Smooth muscle cell (in vitro differentiated cells): ENCODE results near the genes TK1 and DNAH17.

- RAMPAGE, long total RNA = start-site peak on the minus strand at chr17:78187042-78187056, 140 and 93 reads in 2 replicates
These were observed at the start of gene TK1 for GRCh38 chr17:78186639-78187726. TK1 (minus strand) TSS chr17:78187052.

GRCh38 chr17:78256350-78257221, 25.2 kb downstream of the TMEM235 start:
- RAMPAGE, long total RNA = no peak

DNA sequence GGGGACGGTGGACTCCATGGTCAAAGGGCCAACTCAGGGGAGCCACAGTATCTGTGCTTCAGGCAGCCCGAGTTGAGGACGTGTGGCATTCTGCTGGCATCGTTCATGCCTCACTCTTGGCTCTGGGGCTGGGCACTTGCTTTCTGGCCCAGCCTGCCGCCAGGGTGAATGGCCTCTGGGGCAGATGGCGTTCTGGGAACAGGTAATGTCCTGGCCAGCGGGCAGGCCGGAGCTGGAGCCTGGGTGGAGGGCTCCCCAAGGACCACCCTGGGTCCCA, 60.5 kb downstream of the TMEM235 start:
- RAMPAGE, long total RNA = no peak

- RAMPAGE, long total RNA = no peak
These were observed 3.2 kb downstream of the PGS1 start for GRCh38 chr17:78381289-78382431.

DNA sequence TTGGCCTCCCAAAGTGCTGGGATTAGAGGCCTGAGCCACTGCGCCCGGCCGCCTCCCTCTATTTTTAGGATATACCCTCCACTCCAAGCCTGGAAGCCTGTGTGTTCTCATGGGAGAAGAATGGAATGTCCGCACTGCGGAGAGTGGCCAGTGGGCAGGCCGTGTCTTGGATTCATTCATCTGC, 19.1 kb downstream of the PGS1 start:
- RAMPAGE, long total RNA = no peak

- RAMPAGE, long total RNA = no peak
These were observed 30.2 kb downstream of the PGS1 start for GRCh38 chr17:78408604-78409113.

DNA sequence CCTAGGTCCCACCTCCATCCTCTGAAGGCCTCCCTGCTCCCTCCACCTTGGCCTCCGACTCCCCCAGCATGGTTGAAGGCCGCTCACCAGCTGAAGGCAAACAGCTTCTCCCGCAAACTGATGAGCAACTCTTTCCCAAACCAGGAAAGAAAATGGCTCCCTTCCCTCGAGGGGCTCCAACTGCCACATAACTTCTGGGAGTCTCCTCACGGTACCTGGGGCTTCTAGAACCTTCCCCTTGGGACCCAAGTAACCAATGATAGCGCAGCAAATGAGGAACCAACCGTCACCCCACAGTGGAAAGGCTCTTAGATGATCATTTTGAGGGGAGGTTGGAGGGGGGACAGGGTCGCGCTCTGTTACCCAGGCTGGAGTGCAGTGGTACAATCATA, at the start of gene DNAH17:
Gene DNAH17 (minus strand): TSS at position 189 of the 392 bp plus-strand sequence.
- RAMPAGE, long total RNA = no peak

DNA sequence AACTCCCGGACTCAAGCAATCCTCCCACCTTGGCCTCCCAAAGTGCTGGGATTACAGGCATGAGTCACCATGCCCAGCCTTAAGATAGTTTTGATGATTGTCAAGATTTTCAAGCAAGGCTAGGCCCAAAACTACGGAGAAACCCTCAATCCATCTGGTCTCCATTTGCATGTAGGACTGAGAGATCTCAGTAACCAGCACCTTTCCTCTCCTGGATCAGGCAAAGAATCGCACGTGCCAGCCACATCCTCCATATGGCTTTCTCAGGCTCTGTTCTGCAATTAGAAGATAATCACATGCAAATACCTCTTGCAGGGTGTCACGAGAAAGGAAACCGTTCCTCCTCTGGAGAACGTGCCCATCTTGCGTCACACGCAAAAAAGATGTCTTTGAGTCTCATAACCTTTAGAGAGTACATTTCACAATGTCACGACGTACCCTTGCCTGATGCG, 36.1 kb upstream of the DNAH17 start:
- RAMPAGE, long total RNA = no peak

DNA sequence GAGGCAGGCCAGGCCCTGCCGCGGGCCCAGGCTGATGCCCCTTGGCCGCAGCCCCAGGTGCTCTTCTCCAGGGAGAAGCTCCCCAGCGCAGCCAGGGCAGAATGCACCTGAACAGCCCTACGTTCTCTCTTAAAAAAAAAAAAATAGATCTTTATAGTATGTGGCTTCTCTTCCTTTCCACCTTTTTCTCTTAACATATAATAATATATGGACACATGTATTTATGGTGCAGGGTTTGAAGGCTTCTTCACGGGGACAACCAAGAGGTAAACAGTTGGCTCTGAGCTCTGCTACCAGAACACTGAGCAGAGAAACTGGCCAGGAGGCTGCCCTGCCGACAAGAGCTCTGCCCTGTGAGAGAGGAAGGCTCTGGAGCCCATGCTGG, 98.3 kb upstream of the DNAH17 start:
- RAMPAGE, long total RNA = no peak

DNA sequence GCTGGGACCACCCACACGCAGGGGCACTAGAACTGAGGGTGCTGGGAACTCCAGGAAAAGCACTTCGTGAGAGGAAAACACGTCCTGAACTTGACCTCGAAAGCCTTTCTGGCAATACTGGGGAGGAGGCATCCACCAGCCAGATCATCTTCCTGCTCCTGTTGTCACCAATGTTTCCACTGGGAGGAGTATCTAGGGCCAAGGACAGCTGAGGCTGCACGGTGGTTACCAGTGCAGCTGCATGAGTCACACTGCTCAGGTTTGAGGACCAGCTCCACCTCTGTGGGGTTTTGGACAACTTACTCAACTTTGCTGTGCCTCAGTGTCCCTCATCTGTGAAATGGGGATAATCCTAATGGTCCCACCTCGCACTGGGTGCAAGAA, 100.4 kb upstream of the DNAH17 start:
- RAMPAGE, long total RNA = no peak

DNA sequence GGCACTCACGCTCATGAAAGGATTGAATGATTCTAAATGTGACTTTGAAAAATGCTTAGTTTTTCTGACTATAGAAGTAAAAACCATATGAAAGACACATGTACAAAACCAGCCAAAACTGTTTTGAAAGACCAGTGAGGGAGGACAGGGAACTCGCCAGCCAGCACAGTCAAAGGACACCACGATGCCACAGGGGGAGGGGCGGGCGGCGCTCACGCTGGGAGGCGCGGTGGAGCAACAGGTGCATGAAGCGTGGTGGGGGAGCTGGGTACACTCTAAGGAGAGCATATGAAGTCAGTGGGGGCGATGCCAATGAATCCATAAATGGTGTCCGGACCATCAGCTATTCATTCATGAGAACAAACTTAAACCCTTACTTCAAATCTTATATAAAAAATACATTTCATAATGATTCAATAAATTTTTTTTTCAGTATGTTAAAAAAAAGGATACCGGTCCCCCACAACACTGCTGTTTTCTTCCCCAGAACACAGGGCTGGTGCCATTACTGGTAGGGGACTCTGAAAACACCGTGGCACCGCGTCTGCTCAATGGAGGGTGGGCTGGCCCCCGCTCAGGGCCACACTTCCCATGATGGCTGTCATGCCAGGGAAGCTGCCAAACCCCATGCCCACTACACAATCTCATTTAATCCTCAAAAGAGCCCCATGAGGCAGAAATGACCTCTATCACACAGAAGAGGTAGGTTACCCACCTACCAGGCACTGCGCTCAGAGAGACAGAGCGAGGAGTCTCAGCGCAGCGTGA, 101.1 kb upstream of the DNAH17 start:
- RAMPAGE, long total RNA = no peak

GRCh38 chr17:78680912-78681510, 101.1 kb downstream of the CYTH1 start:
- RAMPAGE, long total RNA = no peak

DNA sequence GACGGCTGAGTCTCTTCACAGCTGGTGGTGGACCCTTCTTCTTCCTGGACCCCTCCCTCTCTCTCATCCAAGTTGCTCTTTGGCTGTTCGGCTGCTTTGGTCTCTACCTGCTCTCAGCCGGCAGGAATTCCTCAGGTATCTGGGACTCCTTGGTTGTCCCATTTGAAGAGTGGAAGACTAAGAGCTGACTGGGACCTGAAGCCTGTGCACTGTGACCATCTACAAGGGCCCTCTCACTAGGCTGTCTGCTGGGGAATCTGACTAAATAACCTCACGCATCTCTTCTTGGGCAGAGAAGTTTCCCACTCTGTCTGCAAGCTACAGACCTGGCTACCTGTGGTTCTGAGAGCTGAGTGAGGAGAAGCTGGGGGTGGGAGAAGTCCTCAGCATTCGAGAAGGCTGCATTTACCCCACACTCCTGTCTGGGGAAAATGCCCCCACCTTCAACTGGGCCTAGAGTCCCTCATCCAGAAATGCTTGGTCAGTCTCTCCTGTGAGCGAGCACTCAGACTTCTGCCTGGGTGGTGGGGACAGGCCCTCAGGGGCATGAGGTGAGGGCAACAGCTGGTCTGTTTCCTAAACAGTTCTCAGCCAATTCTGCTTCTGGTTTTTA, 98.8 kb downstream of the CYTH1 start:
- RAMPAGE, long total RNA = no peak

DNA sequence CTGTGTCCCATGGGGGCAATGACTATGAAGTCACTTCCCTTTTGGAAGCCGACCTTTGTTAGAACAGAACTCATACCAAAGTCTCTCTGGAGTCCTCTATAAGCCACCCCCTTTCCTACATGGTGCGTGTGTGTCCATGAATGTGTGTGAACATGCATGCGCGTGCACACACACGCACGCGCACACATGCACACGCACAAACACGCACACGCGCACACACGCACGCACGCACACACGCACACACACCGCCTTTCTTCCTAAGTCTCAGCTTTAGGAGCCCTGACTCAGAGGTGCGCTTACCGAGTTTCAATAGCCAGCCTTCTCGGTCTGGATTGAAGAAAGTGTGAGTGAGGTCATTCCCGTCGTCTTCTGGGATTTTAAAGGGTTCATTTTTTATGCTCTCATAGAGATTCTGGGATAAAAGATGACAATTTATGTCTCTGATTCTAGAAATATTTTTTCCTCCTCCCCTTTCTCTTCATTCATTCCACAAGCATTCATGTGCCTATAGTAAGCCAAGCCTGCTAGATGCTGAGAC, 84.0 kb downstream of the CYTH1 start:
- RAMPAGE, long total RNA = no peak

- RAMPAGE, long total RNA = no peak
These were observed 73.0 kb downstream of the CYTH1 start for GRCh38 chr17:78709075-78709496.

DNA sequence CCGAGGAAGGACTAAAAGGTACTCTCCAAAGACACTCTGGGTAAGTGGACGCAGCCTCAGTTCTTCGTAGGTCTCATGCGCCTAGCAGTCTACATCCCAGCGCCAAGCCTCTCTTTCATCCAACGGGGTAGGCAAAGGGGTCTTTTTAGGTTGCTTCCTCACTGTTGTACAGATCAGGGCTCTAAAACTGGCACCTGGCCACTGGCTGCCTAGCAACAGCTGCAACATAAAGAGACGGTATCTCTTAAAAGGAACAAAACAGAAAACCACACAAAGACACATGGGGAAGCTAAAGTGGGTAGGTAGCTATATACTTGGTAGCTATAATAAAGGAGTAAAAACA, 22.9 kb downstream of the CYTH1 start:
- RAMPAGE, long total RNA = no peak

DNA sequence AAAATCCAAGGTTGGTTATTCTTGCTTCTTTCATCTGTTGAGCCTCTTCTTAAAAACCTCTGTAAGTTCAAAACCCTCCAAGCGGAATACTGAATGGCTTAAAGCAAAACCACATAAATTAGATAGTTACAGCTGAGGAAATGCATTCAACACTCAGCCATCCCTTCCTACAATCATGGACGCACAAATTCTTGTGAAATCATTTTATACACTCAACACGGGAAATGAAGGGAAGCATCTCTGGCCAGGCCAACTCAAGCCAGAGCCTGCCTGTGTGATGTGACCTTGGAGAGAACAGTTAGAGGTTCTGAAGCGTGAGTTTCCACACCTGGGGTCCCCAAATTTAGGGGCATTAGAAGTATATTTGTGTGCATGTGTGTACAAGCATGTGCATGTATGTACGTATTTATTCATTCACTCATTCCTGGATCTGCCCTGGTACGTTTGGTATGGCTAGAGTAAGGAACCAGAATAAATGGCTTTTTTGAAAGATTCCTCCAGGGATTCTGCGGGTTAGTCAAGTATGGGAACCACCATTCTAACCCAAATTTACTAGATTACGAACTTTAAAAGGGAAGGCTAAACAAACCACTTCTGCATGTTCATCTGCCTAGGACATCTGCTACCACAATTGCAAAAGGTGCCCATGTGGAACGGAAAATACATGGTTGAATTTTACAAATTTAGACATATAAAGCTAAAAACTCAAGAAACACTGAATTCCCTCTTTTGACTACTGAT, 22.3 kb downstream of the CYTH1 start:
- RAMPAGE, long total RNA = no peak

DNA sequence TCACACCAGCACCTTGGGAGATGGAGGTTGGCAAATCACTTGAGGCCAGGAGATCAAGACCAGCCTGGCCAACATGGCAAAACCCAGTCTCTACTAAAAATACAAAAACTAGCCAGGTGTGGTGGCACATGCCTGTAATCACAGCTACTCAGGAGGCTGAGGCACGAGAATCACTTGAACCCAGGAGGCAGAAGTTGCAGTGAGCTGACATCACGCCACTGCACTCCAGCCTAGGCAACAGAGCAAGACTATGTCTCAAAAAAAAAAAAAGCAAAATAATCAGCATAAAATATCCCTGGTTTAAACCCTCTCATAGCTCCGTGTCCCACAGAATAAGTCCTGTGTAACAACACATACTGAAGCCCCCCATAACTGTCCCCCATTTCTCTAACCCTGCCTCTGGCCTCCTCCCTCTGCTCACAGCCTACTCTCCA, 13.2 kb downstream of the CYTH1 start:
- RAMPAGE, long total RNA = no peak

DNA sequence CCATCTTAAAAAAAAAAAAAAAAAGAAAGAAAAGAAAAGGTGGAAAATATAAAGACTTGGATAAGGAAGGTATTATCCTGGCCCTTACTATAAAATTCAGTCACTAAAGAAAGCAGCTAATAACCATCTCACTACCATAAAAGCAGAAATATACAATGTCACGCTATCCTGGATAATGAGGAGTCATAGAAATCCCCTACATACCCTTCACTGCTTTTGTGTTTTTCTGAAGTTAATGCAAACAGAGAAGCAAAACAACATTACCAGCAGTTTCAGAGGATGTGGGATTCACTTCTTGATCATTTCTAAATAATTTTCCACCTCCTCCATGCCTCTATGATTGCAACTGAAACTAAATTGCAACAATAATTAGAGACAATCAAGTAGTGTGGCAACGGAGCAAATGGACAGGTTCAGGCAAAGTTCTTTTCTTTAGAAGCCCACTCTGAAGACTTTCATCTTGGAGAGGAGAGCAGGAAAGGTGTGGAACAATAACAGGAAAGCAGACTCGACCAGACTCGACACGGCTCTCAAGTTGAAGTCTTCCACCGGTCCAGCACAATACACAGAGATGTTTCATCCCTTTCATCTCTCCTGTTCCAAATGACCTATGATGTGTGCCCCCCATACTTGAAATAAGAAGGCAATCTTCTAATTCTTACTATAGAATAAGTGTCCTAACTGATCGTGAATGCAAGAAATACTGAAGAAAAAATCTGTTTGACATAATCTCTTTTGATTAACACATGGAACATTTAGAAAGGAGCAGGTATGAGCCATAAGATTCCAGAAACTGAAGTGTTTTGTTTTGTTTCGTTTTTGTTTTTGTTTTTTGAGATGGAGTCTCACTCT, 10.1 kb downstream of the CYTH1 start:
- RAMPAGE, long total RNA = no peak

DNA sequence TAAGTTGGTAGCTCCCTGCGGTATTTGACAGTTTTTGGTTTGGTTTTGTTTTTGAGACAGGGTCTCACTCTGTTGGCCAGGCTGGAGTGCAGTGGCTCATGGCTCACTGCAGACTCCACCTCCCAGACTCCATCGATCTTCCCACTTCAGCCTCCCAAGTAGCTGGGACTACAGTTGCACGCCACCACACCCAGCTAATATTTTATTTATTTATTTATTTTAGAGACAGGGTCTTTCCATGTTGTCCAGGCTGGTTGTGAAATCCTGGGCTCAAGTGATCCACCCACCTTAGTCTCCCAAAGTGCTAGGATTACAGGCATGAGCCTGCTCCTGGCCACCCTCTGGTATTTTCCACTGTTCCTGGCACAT, 3.4 kb upstream of the CYTH1 start:
- RAMPAGE, long total RNA = no peak